GM19239 (cell line): ENCODE results near the gene PRKACB.

DNA sequence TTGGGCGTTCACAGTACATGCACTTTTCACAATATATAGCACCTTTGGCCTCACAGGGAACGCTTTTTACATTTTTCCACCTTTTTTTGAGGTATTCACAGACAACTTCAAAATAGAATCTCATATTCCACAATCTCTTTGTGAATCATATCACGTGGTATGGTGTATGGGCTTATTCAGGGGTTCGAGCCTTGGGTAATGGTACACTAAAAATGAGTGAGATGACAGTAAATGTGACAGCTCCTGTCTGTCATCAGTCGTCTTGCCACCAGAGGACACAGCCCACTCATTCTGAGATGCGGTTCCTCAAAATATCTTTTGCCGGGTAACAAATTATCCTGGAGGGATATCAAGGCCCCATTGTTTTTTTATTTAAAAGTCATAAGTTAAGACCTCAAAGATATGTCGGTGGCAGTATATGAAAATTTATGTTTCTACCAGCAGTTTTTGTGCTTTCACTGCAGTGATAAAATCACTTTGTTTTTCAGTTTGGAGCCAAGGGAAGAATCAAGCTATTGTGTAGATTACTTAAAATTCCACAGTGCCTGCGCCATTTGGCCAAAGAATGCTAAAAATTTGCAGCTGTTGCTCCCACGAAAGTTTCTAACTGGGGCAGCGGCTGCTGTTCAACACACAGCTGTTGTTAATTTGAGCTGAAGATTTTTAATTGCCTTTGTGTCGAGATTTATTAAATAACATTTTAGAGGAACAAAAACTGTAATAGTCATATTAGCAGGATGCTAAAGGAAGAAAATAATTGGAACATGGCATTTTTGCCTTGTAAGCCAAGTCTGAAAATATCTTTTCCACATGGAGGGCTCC is 168.2 kb downstream of the ZZZ3 start:
- RRBS, result no CpG with 5 or more reads among the region's 12 CpGs

DNA sequence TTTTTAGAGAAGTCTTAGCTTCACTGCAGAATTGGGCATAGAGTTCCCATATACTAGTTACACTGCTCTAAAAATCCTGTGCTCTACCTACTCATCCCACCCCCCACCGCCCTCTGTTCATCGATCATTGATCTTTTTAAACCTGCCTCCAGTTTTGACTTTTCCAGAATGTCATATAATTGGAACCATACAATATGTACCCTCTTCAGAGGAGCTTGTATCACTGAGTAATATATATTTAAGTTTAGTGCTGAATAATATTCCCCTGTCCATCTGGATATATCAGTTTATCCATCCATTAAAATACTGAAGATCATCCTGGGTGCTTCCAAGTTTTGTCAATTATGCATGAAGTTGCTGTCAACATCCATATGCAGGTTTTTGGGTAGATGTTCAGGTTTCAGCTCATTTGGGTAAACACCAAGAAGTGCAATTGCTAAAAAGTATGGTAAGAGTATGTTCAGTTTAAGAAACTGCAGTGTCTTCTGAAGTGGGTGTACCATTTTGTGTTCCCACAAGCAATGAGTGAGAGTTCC is 124.6 kb downstream of the ZZZ3 start:
- RRBS, result no CpG with 5 or more reads among the region's 2 CpGs

GRCh38 chr1:77895719-77895978 is 7.2 kb downstream of the NEXN start:
- RRBS, result no CpG with 5 or more reads among the region's 2 CpGs

DNA sequence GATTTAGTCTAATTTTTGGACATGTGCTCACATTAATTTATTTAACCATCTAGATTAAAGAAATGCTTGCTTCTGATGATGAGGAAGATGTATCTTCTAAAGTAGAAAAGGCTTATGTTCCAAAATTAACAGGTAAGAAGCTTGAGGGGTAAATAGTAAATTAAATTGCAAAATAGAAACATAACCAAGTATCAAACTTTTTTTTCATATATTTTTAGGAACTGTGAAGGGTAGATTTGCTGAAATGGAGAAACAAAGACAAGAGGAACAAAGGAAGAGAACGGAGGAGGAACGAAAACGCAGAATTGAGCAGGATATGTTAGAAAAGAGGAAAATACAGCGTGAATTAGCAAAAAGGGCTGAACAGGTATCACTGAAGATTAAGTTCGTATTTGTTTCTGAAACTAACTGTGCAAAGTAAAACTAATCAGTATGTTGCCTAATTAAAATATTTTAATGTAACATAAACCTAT is 29.5 kb downstream of the NEXN start:
- RRBS, result no CpG with 5 or more reads among the region's 5 CpGs

- RRBS, result no CpG with 5 or more reads among the region's 5 CpGs
Observed at GRCh38 chr1:78250261-78250943, 204.6 kb downstream of the GIPC2 start.

DNA sequence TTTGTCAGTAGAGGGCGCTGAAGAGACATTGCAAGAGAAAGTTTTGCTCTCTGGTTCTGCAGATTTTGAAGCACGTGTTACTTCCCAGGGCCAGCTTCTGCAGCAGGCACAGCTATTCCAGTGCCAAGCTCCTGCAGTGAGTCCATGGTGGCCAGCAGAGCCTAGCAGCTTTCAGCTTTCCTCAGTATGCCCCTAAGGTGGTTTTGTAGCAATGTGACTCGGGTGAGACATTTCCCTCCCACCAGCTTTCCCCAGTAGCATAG is 2.6 kb upstream of the IFI44L start:
- RRBS, result no CpG with 5 or more reads among the region's 3 CpGs

DNA sequence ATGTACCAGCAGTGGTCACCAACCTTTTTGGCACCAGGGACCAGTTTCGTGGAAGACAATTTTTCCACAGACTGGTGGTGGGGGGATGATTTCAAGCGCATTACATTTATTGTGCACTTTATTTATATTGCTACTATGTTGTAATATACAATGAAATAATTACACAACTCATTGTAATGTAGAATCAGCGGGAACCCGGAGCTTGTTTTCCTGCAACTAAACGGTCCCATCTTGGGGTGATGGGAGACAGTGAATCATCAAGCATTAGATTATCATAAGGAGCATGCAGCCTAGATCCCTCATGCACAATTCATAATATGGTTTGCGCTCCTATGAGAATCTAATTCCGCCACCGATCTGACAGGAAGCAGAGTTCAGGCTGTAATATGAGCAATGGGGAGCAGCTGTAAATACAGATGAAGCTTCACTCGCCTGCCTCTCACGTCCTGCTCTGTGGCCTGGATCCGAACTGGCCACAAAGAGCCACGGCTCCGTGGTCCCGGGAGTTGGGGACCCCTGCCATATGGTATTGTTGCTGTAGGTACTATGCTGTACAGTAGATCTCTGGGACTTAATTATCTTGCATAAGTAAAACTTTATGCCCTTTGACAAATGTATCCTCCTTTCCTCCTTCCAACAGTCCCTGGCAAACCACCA is 1.6 kb downstream of the IFI44 start:
- RRBS, result no CpG with 5 or more reads among the region's 14 CpGs

- RRBS, result no CpG with 5 or more reads among the region's 2 CpGs
Observed at GRCh38 chr1:79262495-79263141, 256.1 kb upstream of the ADGRL4 start.

DNA sequence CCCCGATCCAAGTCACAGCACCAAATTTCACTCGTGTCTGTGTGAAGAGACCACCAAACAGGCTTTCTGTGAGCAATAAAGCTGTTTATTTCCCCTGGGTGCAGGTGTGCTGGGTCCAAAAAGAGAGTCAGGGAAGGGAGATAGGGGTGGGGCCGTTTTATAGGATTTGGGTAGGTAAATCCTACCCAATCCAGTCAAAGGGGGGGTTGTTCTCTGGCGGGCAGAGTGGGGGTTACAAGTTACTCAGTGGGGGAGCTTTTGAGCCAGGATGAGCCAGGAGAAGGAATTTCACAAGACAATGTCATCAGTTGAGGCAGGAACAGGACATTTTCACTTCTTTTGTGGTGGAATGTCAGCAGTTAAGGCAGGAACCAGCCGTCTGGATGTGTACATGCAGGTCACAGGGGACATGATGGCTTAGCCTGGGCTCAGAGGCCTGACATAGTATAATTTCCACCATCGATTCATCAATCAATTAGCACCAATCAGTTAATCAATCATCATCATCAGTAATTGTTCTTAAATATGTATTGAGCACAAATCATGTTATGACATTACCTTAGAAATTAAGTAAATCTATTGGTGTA is 487.2 kb upstream of the ADGRL4 start:
- RRBS, result no CpG with 5 or more reads among the region's 6 CpGs

DNA sequence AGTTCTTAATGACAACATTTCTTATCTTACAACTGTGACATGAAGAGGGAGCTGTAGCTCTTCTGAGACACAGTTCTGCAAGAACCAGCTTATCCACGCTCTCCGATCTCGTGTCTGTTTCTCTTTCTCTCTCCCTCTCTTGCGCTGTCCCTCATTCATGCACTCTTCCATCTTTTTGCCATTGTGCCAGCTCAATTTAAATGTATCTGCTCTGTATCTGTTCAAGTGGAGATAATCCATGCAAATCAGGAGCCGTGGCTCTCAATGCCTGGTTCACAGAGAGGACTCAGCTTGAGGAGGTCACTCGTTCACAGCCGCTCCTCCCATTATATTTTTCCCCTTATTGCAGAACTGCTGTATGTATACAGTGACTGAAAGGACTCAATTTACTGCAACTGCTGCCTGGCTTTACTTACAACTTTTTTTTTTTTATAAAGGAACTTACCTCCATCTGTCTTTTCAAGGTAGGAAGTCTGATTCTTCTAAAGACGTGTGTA is 494.6 kb upstream of the ADGRL2 start:
- RRBS, result no CpG with 5 or more reads among the region's 8 CpGs

GRCh38 chr1:81493464-81494033 is 307.2 kb upstream of the ADGRL2 start:
- RRBS, result no CpG with 5 or more reads among the region's 4 CpGs

GRCh38 chr1:81702896-81703681 is 97.6 kb upstream of the ADGRL2 start:
- RRBS, result no CpG with 5 or more reads among the region's 7 CpGs

GRCh38 chr1:83860877-83861295 is 138.0 kb downstream of the TTLL7 start:
- RRBS, result 3% methylated on average over 7 of the region's 24 CpGs

DNA sequence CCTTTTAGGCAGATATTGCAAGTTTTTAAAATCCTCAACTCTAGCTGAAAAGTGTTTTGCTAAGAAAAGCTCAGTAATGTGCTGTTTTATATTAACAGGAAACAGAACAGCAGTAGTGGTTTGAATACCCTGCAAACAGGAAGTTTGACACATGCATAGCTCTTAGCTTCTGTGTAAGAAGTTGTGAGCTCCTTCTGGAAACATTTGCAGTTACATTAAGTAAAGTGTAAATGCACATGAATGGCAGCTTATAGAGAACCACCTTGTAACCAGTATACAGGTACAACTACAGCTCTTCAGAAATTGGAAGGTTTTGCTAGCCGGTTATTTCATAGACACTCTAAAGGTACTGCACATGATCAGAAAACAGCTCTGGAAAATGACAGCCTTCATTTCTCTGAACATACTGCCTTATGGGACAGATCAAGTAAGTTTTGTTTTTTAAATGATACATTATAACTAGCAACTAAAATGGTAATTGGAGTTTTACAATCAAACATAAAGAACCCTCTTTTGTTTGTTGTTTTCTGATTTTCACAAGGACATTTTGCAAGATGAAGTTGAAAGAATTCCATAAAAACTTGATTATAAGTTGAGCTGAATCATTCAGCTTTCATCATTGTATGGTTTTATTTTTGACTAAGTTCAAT is at the start of gene PRKACB:
PRKACB (plus strand) TSS at position 150 of the 650 bp plus-strand sequence.
- RRBS, result no CpG with 5 or more reads among the region's 1 CpG

- RRBS, result no CpG with 5 or more reads among the region's 2 CpGs
Observed at GRCh38 chr1:84273262-84273697, 28.2 kb upstream of the SAMD13 start.

GRCh38 chr1:84299739-84300229 is 1.7 kb upstream of the SAMD13 start:
- RRBS, result no CpG with 5 or more reads among the region's 4 CpGs

- RRBS, result no CpG with 5 or more reads among the region's 9 CpGs
Observed at GRCh38 chr1:84348228-84348588, 46.7 kb downstream of the SAMD13 start.

- RRBS, result no CpG with 5 or more reads among the region's 4 CpGs
Observed at GRCh38 chr1:84437218-84437826, 39.0 kb downstream of the DNASE2B start.